Transverse colon (tissue), 4 donors: ENCODE measurements around the genes SSUH2 and ARPC4.

DNA sequence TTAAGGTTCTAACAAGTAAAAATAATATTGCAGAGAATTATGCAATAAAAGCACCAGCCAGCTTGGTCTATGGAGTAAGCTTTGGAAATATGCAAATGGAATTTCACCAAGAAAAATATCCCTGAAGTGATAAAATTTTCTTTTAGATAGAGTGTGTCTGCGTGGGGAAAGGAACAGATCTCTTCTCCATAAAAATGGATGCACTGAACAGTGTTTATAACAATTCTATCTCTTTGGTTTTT, 712.3 kb downstream of the GRM7 start:
- PRO-cap = no peak
- RAMPAGE, long total RNA, 4 experiments = no peak in any of the 4 experiments

- PRO-cap = no peak
- RAMPAGE, long total RNA, 4 experiments = no peak in any of the 4 experiments
Observed at GRCh38 chr3:8436541-8437012, 65.0 kb upstream of the LMCD1 start.

DNA sequence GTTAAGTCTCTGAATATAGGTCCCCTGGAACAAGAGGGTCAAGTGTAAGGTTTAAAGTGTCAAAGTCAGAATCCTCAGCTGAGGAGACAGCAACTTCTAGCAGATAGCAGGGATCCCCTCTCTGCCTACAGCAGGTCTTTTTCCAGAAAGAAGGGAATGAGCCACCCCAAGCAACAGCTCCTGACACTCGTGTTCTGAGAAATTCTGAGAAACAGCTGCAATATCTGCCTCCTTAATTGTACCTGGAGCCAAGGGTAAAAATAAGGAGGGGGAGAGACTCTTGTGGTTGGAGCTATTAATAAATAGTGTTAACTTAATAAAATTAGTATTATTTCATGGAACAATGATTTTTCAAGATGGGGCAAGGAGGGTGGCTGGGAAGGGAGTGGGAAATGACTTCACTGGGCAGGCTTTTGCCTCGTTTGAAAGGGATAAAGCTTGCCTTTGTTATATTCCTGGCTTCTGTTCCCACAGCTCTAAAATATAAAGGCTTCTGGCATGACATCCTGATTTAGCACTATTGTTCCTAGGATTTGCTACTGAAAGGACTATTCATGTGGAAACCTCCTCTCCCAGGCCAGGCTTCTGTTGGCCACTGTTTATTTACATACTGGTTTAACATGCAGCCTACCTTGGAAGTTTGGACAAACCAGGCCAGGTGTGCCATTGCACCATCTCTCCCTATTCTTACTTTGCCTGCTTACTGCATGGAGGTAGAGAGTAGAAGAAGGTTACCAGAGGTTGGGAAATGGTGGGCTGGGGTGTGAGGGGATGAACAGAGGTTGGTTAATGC, 2.6 kb upstream of the LMCD1 start:
- PRO-cap = no peak
- RAMPAGE, long total RNA, 4 experiments = no peak in any of the 4 experiments

DNA sequence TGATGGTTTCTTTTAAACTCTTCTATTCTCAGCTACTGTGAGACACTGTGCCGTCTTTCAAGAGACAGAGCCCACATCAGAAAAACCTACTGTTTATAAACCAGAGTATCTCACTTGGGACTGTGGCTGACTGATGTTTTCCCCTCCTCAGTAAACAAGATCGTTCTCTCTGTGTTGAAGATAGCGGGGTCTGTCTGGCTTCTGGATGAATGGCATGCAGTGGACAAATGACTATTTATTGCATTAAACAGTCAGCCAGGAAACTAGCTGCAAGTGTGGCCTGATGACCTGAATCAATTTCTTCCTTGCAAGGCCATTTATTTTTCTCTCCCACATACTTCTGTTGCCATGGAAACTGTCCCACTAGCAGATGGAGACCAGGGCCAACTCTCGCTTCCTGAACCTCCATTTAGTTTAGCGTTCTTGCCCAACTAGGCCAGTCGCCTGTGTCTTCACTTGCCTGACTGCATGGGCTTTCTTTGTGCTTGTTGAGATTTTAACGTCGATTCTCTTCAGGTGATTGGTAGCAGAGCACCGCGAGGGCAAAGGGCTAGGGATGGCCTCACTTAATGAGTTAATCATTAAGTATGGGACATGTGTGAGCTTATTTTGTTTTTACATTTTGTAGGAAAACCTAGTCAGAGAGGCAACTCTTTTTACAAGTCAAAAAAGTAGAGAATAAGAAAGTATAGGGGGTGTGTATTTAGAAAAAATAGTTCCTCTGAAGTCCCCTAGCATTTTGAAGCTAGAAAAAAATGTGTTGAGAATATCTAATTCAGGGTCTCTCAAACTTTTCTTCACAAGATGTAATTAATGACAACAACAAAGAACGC, 27.6 kb downstream of the LMCD1 start:
- PRO-cap = no peak
- RAMPAGE, long total RNA, 4 experiments = no peak in any of the 4 experiments

DNA sequence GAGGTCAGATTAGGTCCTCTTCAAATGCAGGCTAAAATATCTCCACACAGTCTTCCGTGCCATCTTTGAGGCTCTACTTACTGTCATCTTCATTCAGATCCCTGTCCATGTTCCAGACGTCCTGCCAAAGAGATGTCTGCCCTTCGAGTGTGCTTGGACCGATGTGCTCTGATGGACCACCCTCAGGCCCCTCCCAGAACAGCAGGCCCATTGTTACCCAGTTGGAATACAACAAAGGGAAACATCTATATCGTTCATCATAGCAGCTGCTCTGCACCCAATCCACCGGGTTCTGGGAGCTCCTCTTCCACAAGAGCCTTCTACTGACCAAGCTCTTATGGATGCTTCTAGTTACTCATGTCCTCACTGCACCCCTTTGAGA, at the start of gene SSUH2:
Gene SSUH2, minus strand, starts transcription at position 149 of the 382 bp plus-strand sequence.
- PRO-cap = no peak
- RAMPAGE, long total RNA, 4 experiments = no peak in any of the 4 experiments

DNA sequence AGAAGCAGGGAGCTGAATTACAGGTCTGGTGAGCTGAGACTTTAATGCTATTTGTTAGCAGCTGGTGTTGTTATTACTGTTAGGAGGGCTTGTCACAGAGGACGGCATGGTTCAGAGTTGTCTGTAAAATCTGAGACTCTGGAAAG, 23.3 kb upstream of the CAV3 start:
- PRO-cap = no peak
- RAMPAGE, long total RNA, 4 experiments = no peak in any of the 4 experiments

DNA sequence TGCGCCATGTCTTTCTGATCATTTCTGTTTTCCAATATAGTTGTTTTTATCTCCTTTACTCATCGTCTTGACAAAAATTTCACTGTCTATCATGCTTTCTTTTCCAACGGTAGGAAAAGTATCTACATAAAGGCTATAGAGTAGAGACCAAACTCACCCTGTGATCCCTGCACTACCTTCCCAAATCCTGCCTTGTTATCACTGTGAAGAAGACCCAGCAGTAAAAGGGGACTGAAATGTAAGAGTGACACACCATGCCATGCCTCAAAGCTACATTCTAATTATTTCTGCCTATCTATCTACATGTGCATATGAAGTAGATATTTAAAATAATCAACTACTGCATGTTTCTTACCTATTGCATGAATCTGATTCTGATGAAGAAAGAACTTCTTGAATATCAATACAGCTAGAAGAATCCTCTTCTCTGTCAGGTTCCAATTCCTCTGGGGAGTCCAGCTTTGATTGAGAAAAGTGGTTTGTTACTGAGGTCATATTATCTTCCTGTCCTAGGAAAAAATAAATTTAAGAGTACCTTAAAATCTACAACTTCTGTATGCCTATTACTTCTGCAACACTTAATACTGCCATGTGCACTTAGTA, 64.6 kb downstream of the RAD18 start:
- PRO-cap = no peak
- RAMPAGE, long total RNA, 4 experiments = start-site peak on the minus strand in 1 of 4 experiments, centred at position 254 of the sequence, 8 reads per replicate

- PRO-cap = no peak
- RAMPAGE, long total RNA, 4 experiments = no peak in any of the 4 experiments
Observed at GRCh38 chr3:9102352-9102833, 139.1 kb upstream of the RAD18 start.

DNA sequence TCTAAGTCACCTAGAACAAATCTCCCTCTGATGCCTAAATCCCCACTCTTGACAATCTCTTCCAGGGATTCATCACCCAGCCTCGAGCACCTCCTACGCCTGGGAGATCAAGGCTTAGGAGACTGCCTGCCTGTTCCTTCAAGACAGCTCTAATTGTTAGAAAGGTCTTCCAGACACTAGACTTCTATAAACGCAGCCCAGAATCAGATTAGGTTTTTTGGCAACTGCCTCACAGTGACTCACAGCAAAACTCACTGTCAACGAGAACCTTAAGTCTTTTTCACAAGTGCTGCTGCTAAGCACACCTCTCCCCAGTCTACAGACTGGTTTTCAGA, 23.1 kb downstream of the SRGAP3 start:
- PRO-cap = no peak
- RAMPAGE, long total RNA, 4 experiments = no peak in any of the 4 experiments

DNA sequence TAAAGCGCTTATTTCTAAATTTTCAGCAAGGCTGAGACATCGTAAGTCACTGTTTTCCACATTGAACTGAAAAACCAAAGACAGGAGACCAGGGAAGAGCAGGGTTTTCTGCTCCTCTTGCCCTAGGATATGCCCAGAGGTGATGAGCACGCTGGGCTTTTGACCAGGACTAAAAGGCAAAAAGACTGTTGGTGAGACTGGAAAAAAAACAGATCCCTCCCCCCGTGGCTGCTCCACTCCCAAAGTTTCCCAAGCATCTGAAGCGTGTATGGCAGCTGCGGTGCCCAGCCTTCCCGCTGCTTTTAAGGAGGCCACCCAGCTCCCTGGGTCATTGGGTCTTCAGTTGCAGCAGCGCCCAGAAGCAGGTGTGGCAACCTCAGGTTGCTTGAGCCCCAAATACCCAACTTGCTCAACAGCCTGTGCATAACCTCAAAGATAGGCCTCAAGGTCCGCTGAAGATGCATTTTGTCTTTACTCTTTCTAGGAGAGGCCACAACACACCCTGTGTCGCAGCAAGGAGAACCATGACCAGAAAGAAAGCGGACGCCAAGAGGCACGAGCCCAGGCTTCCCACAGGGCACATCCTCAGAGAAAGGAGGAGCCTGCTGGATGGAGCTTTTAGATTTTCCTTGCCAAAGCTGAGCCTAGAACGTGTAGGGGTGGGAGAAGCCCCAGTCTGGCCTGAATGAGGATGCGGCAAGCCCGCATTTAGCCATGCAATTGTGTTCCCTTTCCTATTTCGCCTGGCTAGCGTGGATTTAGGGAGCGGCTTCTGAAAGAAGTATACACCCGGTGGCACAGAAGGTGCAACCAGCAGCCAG, 2.0 kb downstream of the SRGAP3 start:
- PRO-cap = no peak
- RAMPAGE, long total RNA, 4 experiments = no peak in any of the 4 experiments

GRCh38 chr3:9361395-9362072, 1.3 kb upstream of the THUMPD3 start:
- PRO-cap = no peak
- RAMPAGE, long total RNA, 4 experiments = no peak in any of the 4 experiments

DNA sequence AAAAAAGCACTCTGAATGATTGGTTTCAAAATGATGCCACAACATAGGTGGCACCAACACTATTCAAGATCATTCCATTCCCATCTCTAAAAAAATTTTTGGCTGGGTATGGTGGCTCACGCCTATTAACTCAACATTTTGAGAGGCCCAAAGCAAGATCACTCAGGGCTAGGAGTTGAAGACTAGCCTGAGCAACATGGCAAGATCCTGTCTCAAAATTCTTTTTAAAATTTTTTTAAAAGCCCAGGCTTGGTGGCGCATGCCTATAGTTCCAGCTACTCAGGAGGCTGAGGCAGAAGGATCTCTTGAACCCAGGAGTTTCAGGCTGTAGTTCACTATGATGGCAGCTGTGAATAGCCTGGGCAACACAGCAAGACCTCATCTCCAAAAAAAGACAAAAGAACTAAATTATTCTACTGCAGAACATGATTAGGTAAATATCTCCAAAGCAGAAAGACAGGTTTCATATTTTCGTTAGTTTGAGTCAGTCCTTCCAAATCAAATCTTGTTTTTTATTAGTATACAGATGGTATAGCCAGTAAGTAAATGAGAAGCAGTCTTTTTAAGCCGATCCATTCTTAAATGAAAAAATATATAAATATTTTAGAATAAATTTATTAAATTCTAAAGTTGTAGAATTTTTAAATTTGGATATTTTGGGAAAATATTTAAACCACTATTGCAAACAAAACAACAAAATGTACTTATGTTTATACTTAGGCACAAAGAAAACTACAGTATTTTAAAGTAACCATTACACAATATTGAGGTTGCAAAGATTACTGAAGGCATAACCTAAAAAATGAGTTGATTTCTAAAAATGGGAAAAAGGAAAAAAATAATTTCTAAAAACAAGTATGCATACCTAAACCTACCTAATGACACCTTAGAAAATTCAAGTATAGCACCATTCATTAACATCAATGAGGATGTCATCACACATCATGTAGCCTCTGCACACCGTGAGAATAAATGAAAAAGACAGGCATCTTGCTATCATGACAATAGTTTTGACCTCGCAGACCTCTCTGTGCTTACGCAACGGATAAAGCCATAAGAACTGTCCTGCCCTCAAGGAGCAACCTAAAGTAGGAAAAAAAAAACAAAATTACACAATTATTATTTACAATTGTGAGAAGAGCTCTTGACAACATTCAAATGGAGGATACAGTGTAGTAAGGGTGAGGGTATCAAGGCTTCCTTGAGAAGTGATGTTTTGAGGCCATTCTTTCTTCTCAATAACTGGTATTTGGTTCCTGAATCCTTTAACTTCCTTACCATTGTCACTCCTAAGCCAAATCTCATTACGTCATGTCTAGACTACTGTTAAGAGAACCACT, 7.5 kb upstream of the SETD5 start:
- PRO-cap = no peak
- RAMPAGE, long total RNA, 4 experiments = no peak in any of the 4 experiments

- PRO-cap = no peak
- RAMPAGE, long total RNA, 4 experiments = start-site peak on the plus strand in 2 of 4 experiments, at chr3:9467045-9467301 at its widest, 9 to 19 reads per replicate
Observed at GRCh38 chr3:9466991-9467356, 69.6 kb downstream of the SETD5 start.

GRCh38 chr3:9475194-9476002, 78.0 kb downstream of the SETD5 start:
- PRO-cap = no peak
- RAMPAGE, long total RNA, 4 experiments = start-site peak on the plus strand in 1 of 4 experiments, at chr3:9475253-9475565 at its widest, 20 reads per replicate

DNA sequence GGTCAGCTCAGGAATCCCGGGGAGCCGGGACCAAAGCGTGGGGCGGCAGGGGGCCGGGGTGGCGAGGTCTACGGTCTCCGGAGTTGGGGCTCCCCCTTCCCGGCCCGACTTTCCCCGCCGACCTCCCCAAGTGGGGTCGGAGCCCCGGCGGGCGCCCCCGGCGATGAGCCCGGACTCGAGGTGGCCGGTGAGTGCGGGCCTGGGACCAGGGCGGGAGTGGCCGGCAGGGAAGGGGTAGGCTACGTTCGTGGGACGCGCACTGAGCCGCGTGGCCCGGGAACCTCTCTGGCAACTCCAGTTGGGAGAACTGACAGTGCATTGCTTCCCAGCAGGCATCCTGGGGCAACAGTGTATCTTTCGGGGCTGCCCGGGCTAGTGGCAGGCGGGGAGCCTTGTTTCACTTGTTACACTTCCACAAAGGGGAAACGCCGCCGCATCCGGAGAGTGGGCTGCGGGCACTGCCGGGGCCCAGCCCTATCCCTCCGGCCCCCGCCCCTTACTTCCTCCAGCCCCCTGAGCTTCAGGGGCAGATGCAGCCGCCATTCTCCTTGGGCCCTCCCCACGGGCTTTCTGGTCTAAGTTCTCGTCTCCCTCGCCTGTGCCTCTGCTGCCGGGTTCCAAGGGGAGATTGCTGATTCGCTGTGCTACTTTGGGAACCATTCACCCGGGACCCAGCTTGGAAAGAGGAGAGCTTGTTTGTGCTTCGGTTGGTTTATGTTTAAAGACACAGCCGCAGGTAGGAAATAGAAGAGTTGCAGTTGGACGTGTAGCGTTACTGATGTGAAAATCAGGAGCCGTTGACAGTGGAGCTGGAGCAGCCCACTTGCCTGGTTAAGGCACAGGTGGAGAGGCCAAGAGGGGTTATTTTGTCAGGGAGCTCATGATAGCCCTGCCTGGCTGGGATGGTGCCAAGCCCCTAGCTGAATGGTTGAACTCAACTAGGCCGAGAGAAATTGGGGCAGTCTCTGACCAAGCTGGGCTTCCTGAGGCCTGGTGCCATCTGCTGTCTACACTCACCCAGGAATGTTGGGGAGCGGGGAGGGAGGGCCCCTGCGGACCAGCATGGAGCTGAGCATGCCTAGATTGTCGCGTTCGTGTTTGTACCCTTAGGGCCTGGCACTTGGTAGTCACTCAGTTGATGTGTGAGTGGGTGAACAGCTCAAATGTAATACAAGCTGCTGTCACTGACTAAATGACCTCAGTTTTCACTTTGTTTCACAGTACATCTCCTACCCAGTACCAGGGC, 840 bp downstream of the BRPF1 start:
- PRO-cap = no peak
- RAMPAGE, long total RNA, 4 experiments = no peak in any of the 4 experiments

- PRO-cap = no peak
- RAMPAGE, long total RNA, 4 experiments = no peak in any of the 4 experiments
Observed at GRCh38 chr3:9757300-9758057, 7.7 kb downstream of the OGG1 start.

GRCh38 chr3:9760730-9761873, 8.6 kb downstream of the CAMK1 start:
- PRO-cap = no peak
- RAMPAGE, long total RNA, 4 experiments = start-site peak on the plus strand in 1 of 4 experiments, at chr3:9761185-9761416 at its widest, 6 reads per replicate

DNA sequence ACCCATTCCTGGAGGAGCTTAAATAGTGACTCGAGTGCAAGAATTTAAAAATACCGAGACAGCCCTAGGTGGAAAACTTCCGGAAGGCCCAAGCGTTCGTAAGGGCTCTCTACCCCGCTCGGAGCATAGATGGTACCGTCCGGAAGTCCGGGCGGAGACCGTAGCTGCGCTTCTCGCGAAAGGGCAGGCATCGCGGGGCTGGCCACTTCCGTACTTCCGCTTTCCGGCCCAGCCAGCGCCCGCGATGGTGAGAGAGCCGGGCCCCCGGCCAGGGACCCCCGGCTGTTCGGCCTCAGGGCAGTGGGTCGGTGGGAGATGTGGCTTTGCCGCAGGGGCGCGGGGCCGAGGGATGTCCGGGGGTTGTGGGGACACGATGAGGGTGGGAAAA, at the start of gene ARPC4:
Gene ARPC4, plus strand, starts transcription at position 205 of the 388 bp plus-strand sequence.
- PRO-cap = bidirectional peak, plus-strand start at position 213 of the sequence, minus-strand start outside the sequence
- RAMPAGE, long total RNA, 4 experiments = start-site peak on the plus strand in 4 of 4 experiments, centred at positions 206 to 234 of the sequence, 74 to 679 reads per replicate

- PRO-cap = no peak
- RAMPAGE, long total RNA, 4 experiments = start-site peak on the plus strand in 1 of 4 experiments, at chr3:9893175-9893551 at its widest, 6 reads per replicate
Observed at GRCh38 chr3:9892994-9893873, 2.8 kb downstream of the JAGN1 start.

- PRO-cap = no peak
- RAMPAGE, long total RNA, 4 experiments = no peak in any of the 4 experiments
Observed at GRCh38 chr3:9913353-9913846, 3.5 kb upstream of the IL17RC start.